Smooth muscle cell (in vitro differentiated cells): Measurements from ENCODE around the gene FARSA.

DNA sequence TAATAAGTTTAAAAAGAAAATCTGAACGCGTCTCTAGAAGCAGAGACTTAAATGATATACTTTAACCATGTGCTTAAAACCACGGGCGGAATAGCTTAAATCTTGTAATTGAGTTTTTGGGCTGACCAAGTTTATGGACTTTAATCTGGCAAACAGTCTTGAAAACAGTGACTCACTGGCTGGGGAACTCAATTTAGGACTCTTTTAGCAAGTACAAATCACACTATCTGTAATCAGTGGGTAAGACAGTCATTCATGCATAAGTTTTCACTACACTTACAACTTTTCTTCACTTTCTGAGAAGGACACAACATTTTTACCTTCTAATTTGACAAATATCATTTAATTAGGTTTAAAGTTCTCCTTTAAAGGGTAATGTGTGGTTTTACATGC, 26.8 kb downstream of the ZNF627 start:
- RAMPAGE, long total RNA = no peak

DNA sequence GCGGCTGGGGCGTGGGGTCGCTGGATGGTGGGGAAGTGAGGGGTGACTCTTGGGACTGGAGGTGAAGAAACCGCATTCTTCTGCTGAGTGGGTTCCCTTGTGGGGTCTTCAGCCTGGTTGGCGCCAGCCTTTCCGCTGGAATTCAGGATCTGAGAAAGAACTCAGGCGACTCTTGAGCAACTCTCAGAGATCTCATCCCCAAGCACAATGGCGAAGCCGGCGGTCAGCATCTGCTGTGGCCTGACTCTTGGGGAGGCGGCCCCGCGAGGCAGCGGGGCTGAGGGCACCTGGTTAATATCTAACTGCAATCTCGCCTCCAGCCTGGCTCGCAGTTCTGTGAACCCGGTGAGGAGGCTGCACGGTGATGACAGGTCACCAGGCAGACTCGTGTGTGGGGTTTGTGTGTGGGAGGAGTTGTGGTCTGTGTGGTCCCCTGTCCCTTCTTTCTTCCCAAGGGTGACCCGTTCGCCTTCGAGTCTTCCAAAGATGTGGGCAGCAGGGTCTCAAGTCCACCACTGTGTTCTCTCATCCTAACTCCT, 886 bp downstream of the ZNF441 start:
- RAMPAGE, long total RNA = no peak

- RAMPAGE, long total RNA = no peak
Observed at GRCh38 chr19:11843824-11844203, 4.7 kb upstream of the ZNF439 start.

- RAMPAGE, long total RNA = no peak
Observed at GRCh38 chr19:11856268-11857094, 8.0 kb downstream of the ZNF439 start.

DNA sequence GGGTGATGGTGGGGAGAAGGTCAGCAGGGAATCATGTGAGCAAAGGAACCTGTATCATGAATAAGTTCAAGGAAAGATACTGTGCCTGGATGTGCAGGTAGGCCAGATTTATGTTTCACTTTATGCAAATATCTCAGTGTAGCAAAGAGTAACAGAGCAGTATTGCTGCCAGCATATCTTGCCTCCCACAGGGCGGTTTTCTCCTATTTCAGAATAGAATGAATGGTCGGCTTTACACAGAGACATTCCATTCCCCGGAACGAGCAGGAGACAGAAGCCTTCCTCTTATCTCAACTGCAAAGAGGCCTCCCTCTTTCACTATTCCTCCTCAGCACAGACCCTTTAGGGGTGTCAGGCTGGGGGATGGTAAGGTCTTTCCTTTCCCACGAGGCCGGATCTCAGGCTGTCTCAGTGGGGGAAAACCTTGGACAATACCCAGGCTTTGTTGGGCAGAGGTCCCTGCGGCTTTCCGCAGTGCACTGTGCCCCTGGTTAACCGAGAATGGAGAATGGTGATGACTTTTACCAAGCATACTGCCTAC, 2.3 kb downstream of the ZNF69 start:
- RAMPAGE, long total RNA = no peak

GRCh38 chr19:12163791-12164171, 885 bp downstream of the ZNF136 start:
- RAMPAGE, long total RNA = no peak

GRCh38 chr19:12513481-12514272, 29.1 kb upstream of the ZNF709 start:
- RAMPAGE, long total RNA = no peak

GRCh38 chr19:12643710-12644099, 22.8 kb downstream of the MAN2B1 start:
- RAMPAGE, long total RNA = no peak

DNA sequence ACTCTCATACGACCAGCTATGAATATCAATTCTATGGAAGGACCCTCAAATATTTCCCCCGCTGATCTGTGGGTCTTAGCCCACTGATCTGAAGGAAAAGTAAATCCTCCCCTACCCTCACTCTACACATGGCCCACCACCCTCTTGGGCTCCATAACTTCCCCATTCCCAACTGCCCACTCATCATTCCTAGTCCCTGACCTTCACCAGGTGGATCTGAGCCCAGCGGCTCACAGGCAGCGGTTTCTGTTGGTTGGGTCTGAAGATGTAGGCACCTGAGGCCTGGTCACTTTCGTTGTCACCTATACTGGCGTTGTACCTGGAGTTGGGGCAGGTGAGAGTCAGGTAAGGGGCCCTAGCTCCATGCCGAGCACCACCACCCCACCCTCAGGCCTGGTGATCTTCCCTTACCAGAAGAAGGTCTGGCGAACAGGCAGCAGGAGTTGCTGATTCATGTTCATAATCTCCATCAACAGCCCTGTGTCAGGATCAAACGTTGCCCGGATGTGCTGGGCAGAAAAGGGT, 14.5 kb downstream of the MAN2B1 start:
- RAMPAGE, long total RNA = no peak

GRCh38 chr19:12672742-12673574, 3.7 kb upstream of the WDR83OS start:
- RAMPAGE, long total RNA = no peak

DNA sequence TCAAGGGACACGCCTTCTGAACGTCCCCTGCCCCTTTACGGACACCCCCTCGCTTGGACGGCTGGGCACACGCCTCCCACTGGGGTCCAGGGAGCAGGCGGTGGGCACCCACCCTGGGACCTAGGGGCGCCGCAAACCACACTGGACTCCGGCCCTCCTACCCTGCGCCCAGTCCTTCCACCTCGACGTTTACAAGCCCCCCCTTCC, 1.4 kb downstream of the JUNB start:
- RAMPAGE, long total RNA = no peak

GRCh38 chr19:12793336-12794481, 2.4 kb downstream of the JUNB start:
- RAMPAGE, long total RNA = start-site peak on the minus strand at chr19:12793492-12793567, 32 and 39 reads in 2 replicates

DNA sequence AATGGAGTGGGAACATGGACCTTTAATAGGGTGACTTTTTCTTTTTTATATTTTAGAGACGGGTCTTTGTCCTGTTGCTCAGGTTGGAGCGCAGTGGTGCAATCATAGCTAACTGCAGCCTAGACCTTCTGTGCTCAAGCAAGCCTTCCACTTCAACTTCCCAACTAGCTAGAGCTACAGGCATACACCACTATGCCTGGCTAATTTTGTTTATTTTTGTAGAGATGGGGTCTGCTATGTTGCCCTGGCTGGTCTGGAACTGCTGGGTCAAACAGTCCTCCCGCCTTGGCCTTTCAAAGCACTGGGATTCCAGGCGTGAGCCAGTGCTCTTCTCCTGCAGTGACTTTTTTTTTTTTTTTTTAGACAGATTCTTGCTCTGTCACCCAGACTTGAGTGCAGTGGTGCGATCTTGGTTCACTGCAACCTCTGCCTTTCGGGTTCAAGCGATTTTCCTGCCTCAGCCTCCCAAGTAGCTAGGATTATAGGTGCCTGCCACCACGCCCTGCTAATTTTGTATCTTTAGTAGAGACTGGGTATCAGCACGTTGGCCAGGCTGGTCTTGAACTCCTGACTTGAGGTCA, 3.3 kb downstream of the JUNB start:
- RAMPAGE, long total RNA = no peak

GRCh38 chr19:12833409-12834057, 846 bp downstream of the RTBDN start:
- RAMPAGE, long total RNA = no peak

DNA sequence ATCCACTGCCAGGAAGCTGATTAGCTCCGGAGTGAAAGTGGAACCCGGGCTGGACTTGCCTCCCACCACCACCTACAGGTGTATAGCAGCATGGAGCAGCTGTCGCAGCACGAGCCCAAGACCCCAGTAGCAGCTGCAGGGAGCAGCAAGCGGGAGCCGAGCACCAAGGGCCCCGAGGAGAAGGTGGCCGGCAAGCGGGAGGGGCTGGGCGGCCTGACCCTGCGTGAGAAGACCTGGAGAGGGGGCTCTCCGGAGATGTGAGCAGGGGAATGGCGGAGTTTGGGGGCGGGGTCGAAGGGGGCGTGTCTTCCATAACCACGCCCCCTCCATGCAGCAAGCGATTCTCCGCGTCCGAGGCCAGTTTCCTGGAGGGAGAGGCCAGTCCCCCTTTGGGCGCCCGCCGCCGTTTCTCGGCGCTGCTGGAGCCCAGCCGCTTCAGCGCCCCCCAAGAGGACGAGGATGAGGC, 13.8 kb downstream of the DNASE2 start:
- RAMPAGE, long total RNA = no peak

GRCh38 chr19:12932759-12933922, at the start of gene FARSA:
Gene FARSA (minus strand): TSS chr19:12933711.
- RAMPAGE, long total RNA = start-site peak on the minus strand at chr19:12933705-12933715, 1,035 and 748 reads in 2 replicates

- RAMPAGE, long total RNA = no peak
Observed at GRCh38 chr19:12940716-12941310, 2.4 kb downstream of the CALR start.

DNA sequence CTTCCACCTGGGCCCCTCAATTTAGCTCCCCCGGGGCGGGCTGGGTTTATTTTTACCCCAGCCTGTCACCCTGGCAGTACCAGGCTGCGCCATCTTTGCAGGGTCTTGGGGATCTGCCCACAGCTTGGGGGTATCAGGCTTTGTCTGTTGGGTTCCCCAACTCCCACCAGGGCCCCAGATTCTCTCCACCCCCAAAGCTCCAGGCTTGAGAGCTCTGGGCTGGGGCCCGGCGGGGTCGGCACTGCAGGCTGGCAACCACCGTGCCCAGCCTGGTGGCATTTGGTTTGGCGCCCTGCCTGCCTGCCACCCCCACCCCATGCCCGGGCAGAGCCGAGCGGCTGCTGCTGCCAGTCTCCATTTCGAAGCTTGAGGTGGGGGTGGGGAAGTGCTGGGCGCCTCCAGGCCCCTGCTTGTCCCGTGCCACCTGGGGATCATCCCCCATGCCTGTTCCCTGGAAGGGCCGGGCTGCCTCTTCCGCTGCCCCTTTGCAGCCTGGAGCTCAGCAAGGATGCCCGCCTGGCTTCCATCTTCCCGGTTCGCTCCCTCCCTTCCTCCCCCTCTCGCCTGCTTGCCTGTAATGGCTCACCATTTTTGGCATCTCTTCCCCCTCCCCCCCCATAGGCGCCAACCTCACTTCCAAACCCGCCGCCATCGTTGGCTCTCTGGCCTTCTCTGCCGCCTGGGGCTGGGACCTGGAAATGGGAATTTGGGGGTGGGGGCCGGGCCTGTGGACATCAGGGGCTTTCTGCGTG, 11.5 kb downstream of the NFIX start:
- RAMPAGE, long total RNA = no peak

- RAMPAGE, long total RNA = no peak
Observed at GRCh38 chr19:13010743-13011303, 15.5 kb downstream of the NFIX start.

DNA sequence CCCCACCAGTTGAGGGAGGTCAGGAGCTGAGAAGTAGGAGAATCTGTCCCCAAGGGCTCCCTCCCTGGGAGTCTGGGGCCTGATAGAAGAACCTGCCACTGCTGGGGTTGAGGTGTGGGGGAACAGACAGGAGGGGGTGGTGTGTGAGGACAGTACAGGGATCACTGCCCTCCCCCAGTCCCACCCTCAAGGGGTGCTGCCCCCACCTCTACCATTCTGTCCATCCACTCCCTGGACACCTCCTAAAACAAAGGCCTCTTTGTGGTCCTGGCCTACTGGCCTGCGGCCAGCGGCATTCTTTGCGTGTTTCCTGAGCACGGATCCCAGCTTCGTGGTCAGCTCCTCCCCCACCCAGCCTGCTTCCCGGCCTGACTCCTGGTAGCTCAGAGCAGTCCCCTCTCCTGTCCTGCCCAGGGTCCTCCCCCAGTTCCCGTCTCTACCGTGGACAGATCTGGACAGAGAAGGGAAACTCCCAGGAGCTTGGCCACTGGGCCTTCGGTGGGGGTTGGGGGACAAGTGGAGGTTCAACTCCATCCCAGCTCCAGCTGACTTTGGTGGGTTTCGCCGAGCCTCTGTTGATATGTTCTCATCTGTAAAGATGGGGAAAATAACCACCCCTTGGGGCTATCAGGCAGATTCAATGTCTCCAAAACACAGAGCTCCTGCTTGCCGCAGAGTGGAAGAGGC, 48.8 kb downstream of the LYL1 start:
- RAMPAGE, long total RNA = no peak